ENCODE measurements around a stretch of chr18.

DNA sequence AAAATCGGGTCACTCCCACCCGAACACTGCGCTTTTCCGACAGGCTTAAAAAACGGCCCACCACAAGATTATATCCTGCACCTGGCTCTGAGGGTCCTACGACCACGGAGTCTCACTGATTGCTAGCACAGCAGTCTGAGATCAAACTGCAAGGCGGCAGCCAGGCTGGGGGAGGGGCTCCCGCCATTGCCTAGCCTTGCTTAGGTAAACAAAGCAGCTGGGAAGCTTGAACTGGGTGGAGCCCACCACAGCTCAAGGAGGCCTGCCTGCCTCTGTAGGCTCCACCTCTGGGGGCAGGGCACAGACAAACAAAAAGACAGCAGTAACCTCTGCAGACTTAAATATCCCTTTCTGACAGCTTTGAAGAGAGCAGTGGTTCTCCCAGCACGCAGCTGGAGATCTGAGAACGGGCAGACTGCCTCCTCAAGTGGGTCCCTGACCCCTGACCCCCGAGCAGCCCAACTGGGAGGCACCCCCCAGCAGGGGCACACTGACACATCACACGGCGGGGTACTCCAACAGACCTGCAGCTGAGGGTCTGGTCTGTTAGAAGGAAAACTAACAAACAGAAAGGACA lies 325.3 kb upstream of the CHST9 start:
- PRO-cap: no peak

- PRO-cap: no peak
These were observed 64.8 kb downstream of the CDH2 start for GRCh38 chr18:28112009-28112692.

DNA sequence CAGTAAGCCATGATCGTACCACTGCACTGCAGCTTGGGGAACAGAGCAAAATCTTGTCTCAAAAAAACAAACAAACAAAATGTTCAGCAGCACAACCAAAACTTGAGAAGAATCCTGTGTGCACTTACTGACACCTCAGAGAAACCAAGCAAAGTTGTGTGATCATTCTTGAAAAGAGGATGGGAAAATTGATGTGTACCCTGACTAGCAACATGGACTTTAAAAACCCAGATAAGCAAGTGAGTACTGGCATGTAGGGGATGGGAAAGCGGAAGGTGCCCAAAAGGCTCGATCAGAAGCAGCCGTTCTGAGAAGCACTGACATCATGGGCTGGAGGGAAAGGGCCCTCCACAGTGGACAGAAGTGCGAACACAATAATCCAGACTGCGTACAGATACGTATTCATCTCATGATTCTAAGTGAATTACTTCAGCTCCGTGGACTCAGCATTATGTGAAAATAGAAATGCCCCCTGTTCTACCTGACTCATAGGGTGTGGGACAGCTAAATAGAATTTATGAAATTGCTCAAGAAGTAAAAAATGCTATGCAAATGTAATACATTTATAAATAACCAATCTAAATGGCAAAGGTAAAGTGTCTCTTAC lies 42.2 kb downstream of the CDH2 start:
- PRO-cap: no peak

DNA sequence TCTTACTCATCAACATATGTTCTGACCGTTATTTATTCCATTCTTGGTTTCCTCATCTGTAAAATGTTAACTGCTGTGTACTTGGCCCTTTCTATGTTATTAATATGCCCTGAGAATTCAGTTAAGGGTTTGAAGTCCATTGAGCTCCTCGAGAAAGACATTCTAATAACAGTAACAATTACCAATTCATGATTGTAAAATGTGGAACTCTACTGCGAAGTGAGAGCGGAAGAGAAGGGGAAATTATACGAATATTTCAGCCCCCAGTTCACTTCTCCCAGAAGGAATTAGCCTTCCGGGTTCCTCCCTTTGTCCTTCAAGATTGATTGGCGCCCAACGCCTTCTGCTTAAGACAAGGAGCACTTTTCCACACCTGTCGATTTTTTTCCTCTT lies 1.8 kb downstream of the DSC2 start:
- PRO-cap: no peak

DNA sequence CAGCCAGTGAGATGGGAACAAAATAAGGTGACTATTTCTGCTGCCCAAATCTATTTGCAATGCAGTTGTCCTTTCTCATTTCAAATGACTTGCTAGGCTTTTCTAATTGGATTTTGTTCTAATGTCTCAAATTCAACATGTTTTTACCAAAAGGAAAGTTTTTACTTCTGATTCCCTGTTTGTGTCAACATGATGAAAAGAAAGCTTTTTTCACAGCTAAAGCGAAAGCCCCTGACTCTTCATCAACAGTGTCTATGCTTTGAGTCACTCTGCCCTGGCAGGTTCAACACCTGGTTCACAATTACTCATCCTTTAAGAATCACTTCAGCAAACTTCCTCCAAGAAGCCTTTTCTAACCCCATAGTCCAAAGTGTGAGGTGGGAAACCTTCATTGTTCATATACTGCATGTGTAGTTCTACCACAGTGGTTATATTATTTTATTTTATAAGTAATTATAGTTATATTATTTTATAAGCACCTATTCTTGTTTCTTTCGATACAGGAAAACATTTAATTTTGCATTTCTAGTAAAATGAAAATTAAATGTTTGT lies 7.6 kb upstream of the DSG2 start:
- PRO-cap: no peak

- PRO-cap: no peak
These were observed 65.2 kb upstream of the SLC25A52 start for GRCh38 chr18:31825468-31826776.

DNA sequence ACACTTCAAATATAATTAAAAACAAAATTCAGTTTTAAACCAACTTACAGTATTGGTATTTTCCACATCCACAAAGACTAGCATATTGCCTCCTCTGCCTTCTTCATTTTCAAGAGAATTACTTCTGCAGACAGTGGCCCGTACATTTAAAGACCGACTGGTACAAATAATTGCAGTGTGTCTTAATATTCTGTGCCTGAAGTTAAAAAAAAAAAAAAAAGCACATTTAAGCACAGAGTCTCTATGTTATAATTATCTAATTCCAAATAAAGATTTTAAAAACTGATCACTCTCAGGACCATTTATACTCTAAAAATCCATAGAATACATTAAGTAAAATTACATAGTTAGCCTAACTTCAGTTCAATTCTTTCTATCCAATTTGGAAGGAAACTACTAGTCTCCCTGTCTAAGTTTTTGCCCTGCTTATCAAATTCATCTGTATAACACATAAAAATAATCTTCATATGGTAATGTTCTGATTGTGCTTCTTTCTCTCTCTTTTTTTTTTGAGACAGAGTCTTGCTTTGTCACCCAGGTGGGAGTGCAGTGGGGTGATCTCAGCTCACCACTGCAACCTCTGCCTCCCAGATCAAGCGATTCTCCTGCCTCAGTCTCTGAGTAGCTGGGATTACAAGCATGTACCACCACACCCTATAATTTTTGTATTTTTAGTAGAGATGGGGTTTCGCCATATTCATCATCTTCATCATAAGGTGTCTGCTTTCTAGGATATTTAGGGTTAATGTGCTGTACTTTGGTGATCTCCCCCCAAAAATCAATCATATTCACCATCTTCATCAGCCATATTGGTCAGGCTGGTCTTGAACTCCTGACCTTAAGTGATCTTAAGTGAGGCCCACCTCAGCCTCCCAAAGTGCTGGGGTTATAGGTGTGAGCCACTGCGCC lies 87.1 kb downstream of the TRAPPC8 start:
- PRO-cap: no peak

DNA sequence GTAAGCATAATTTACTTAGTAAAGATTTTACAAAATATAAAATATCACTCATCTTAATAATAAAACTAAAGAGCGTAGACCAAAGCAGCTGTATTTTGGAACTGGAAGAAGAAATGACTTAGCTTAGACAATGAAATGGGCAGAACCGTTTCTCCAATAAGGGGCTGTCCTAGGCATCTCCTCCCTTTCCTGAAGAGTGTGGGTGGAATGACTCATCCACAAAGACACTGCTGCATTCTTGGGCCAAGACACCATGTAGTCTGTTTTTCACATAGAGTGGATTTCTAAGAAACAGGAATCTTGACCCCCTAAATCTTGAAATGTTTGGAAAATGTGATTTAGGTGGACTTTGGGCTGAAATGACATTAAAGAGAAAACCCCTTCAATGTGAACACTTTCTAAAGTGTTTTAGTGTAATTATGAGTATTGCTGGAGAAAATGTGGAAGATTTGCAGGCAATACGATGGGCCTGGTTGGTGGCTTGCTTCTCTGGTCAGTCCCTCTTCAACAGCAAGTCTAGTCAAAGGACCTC lies 119.0 kb downstream of the MEP1B start:
- PRO-cap: no peak

GRCh38 chr18:32771238-32771879 lies 1.5 kb downstream of the KLHL14 start:
- PRO-cap: bidirectional peak, plus-strand start at chr18:32771614, minus-strand start at chr18:32771545; unidirectional peak, minus-strand start at chr18:32771723

- PRO-cap: no peak
These were observed 1.9 kb downstream of the NOL4 start for GRCh38 chr18:34222520-34223590.

- PRO-cap: no peak
These were observed 215.7 kb upstream of the DTNA start for GRCh38 chr18:34494387-34494718.

DNA sequence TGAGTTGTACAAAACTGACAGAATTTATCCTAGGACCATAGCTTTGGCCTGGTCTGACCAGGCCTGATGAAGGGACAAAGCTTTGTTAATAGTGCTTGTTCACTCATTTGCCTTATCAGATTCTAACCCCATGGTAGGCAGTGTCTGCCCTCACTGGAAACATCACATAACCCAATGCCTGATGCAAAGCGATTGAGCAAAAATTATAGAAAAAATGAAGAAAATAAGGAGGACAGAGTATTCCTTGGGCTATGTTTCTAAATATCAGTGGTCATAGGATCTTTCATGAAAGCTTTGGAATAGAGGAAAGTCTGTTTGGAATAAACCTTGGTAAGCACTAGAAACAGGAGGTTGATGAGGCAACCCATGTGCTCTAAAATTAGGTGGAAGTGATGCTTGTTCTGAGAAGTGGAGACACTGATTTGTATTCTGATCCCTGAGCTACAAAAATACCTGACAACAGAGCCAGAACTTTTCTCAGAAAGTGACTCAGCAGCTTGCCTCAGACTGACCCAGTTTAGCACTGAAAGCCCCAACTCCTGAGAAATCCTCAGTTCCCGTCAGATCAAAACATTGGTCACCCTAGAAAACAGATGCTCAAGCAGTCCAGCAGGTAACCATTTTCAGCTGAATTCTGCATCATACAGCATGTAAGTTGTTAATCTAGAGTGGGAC lies 131.4 kb upstream of the MAPRE2 start:
- PRO-cap: no peak

DNA sequence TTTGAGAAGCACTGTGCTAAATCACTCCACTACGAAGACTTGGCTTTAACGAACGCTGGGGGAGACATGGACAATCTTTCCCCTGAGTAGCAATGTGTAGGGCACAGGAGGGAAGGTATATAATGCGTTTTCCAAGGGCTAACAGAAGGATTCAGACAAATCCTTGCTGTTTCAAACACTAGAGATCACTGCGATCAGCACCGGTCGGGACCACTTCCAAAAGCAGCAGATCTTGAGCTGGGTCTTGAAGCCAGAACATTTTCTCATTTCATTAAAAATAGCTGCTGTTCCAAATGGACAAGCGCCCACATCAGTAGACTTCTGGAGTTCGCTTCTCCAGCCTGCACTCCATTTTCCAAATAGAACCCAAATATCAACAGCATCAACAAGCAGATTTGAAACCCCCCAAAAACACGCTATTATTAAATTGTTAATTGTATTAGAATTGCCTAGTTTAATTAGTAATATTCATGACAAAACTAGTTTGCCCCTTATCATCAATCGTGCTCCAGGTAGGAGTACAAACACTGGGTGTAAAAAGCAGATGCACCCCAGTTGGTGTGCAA lies 65.0 kb upstream of the MAPRE2 start:
- PRO-cap: no peak

DNA sequence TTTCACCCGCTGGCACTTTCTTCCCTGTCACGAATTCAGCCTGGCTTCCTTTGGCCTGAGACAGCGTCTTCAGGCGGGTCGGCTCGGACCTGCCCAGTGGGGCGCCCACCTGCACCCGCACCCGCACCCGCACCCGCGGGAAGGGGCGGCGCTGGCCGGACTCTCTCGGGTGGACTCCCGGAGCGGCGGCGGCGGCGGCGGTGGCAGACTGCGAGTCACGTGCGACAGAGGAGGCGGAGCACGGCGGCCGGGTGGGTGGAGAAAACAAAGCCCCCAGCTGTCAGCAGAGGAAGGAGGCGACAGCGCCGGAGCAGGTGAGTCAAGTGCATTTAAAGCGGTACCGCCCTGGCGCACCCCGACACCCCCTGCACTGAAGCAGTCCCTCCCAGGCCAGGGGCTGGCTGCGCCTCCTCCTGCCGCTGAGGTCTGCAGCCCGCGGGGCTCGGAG lies 64.4 kb upstream of the MAPRE2 start:
- PRO-cap: bidirectional peak, plus-strand start at position 290 of the sequence, minus-strand start at position 177 of the sequence

DNA sequence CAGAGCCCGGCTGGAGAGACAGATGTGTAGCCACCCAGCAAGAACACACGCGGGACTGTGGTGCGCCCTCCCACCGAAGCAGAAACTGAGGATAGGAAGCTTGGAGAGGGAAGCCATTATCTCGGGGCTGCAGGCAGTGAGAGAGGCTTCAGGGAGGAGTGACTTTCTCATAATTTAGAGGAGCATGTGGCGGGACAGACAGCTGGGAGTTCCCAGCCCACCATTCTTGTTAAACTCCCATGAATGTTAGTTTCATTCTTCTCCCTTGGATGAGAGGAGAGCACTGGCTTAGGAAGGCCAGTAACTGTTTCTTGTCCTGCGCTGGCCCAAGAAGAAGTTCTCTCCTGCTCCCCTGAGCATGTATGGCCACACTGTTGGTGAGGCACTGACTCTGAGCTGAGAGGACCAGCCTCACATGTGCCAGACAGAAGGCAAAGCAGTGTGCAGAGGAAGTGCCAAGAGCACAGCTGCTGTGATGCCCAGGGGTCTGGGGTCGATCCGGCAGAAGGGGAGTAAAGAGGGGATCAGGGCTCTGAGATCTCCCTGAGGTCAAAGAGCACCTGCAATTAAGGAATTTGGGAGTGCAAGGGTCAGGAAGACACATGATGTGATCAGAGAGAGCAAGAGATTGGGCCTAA lies 96.6 kb downstream of the MAPRE2 start:
- PRO-cap: no peak

DNA sequence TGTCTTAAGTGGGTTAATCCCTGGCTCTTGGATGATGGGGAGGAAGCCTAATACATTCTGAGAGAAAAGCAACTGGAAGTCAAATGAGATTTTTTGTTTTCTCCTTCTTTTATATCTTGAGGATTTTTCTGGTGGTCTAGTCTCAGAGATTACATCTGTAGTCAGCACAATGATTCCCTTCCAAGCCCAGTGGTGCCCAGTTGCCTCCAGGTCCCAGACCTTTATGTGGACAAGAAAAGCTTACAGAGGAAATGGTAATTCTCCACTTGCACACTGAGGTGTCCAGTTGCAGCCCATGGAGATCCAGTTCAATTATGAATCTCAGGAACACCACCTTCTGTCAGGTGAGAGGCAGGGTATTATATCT lies 843 bp upstream of the ZSCAN30 start:
- PRO-cap: no peak

DNA sequence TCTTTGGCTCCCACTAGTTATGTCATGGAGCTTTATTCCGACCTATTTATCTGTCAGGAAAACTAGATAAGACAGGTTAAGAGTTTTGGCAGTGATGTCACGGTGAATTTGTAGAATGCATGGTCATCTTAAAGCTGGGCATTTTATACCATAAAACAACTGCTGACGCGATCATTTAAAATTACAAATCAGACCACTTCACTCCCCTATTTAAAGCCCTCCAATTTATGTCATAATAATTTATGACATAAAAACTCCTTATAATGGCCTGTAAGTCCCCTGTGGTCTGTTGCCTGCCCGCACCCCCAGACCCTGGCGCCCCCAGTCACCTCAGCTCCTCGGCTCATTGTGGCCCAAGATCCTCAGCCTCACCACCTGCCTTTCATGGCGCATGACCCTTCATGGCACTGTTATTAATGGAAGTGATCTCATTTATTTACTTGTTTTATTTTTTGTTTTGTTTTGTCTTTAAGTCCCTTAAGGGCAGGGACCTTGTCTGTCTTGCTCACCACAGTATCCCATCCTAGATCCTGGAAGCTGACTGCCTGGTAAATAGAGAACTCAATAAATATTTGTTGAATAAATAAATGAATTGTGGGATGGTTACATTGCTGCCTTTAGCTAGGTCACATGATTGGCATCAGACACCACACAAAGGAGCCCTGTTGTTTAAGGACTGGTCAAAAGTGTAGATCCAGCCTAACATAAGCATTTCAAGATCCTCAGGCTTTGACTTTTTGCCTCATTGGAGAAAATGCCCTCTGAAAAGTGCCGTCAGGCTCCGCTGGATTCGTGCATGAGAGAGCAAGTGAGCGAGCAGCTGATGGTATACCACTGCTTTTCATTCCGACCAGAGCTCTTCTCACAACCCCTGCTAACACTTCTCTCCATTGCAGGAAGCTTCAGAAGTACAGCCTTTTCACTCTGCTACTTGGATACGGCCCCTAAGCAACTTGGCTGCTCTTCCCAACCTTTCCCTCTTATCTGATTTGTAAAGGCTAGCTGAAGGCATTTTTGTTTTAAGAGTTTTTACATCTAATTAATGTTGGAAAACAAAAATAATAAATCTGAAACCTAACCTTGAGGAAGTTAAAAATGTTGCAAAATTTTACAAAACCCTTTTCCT lies 1.1 kb upstream of the ZNF24 start:
- PRO-cap: no peak

GRCh38 chr18:35463035-35463597 lies 34.6 kb downstream of the INO80C start:
- PRO-cap: no peak

GRCh38 chr18:35464678-35465287 lies 33.0 kb downstream of the INO80C start:
- PRO-cap: no peak

GRCh38 chr18:35610079-35610686 lies 28.6 kb downstream of the GALNT1 start:
- PRO-cap: no peak

Data from paraaortic lymph node (tissue), 1 donor.